Thoracic aorta endothelial cell (primary cell): ENCODE measurements around the gene DOCK2.

- CAGE, long polyA plus RNA = no peak
These were observed 614.4 kb downstream of the MAT2B start for GRCh38 chr5:164119800-164120233.

DNA sequence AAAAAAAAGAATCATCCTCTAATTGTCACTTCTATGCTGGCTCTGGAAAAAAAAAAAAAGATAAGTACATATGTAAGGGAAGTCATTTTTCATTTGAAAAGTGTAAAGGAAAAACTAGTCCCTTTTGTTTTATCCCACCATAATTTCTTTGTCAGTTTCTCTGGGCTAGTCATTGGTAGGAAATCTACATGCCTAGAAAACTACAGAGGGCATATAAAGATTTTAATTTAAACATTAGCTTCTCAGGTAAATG, 894.5 kb upstream of the TENM2 start:
- CAGE, long polyA plus RNA = no peak

DNA sequence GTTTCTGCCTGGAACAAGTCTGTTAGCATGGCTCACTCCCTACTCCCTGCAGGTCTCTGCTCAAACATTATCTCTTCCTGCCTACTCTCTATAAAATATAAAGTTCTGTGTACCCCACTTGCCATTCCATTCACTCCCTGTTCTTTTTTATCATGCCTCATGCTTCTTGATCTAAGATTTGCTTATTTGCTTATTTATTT, 337.0 kb downstream of the TENM2 start:
- CAGE, long polyA plus RNA = no peak

- CAGE, long polyA plus RNA = no peak
These were observed 347.5 kb upstream of the WWC1 start for GRCh38 chr5:167943947-167944439.

DNA sequence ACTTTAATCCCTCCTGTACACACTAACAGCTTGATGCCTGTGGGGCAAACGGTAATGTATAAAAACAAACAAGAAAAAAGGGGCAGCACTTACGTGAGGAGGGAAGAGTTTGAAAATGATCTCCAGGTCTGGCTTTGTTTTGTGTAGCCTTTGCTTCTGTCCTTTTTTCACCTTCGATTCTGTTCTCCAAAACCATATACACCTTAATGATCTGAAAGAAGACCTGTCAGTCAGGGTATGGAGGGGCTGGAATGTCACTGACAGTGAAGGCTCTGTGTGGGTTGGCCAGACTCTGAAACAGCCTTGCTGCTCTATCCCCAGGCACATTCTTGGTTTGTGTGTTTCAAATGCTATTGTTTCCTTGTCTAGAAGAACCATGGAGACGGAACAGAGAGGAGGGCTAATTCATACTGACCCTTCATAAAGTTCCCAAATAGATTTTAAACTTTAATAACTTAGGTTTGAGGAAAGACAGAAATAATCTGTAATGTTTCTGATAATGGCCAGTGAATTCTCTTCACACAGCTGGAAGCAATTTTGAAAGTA, 338.1 kb upstream of the WWC1 start:
- CAGE, long polyA plus RNA = no peak

DNA sequence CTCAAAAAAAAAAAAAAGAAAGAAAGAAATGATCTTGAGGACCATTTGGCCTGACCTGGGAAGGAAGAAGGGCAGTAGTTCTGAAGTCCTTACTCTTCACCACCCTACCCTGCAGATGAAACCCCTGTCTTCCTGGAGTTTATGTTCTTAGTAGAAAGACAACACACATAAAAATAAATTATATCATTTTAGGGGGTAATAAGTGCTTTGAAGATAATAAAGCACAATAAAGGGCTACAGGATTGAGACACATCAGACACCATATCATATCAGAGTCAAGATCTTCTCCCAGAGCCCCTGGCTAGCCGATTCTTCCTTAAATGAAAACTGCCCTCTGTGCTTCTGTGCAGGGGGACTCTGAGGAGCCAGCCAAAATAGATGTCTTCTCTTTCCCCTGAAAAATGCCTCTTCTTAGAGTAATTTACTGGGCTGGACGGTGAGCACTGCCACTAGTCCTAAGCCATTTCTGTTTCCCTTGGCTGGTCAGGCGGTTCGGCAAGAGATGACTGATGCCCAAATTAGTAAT, 203.8 kb upstream of the WWC1 start:
- CAGE, long polyA plus RNA = no peak

DNA sequence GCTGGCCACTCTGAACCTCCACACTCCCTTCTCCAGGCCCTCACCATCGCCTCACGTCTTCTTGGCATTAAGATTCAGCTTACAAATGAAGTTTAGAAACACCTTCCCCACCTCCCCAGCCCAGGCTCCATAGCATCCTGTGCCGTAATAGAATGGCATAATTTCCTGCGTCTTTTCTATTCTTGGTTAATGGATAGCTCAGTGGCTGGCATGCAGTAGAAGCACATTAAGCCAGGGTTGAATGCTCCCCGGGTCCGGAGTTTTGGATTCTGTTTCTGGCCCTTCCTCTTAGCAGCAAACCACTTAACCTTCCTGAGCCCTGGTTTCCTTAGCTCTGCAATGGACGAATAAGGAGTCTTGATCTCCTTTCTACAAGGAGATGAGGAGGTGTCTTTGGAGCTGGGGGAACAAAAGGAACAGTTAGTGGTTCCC, 13.9 kb downstream of the WWC1 start:
- CAGE, long polyA plus RNA = no peak

DNA sequence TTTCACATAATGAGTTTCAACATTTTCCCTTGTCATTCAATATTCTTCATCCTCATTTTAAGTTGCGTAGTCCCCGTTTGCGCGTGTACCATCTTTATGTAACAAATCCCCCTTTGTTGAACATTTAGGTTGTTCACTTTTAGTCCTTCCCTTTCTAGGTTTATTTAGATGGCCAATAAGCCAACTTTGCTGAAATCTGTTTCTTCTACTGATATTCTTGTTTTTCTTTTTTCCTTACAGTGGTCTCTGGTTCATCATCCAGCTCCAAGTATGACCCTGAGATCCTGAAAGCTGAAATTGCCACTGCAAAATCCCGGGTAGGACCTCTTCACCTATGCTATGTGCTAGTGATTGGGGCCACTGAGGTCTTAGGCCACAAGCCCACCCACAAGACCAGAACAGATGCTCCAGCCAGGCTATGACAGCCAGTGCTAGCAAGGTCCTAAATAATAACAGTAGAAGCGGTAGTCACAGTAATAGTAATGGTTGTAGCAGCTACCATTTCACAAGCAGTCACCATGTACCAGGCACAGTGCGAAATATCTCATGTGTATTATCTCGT, 88.7 kb upstream of the RARS1 start:
- CAGE, long polyA plus RNA = no peak

DNA sequence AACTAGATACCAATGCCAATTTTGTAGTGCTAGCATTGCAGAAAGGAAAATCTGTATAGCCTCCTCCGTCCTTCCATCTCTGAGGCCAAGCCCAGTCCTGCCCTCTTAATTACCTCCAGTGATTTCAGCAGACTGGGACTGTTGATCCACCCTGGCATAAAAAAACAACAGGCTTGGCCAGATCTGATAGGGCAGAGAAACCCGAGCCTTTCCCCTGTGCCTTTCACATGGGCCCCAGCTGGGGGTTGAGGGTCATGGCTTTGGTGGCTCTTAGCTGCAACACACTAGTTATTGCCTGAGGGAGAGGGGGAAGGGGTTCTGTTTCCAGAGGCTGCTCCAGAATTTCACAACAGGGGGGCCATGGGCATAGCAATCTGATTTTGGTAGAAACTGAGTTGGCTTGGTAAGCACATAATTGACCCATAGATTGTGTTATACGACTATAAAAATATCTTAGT, 21.2 kb upstream of the PANK3 start:
- CAGE, long polyA plus RNA = no peak

- CAGE, long polyA plus RNA = no peak
These were observed 87.1 kb upstream of the PANK3 start for GRCh38 chr5:168666170-168666736.

DNA sequence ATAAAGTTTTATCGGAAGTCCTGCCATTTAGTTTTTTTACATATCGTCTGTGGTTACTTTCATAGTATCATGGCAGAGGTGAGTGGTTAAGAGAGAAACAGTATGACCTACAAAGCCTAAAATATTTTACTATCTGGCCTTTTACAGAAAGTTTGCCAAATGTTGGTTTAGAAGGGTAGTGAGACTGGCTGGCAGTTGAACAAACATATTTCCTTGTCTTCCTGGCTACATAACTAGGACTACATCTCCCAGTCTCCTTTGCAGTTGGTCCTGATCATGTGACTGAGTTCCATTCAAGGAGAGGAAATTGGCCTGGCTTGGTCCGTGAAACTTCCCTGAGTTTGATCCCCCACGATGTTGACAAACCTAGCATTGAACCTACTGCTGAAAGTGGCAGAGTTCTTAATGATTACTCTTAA, 280.9 kb downstream of the SLIT3 start:
- CAGE, long polyA plus RNA = no peak

GRCh38 chr5:169636691-169637594, at the start of gene DOCK2:
TSS of gene DOCK2 (plus strand) at chr5:169637275.
- CAGE, long polyA plus RNA = no peak

GRCh38 chr5:169637595-169638275, 660 bp downstream of the DOCK2 start:
- CAGE, long polyA plus RNA = no peak

DNA sequence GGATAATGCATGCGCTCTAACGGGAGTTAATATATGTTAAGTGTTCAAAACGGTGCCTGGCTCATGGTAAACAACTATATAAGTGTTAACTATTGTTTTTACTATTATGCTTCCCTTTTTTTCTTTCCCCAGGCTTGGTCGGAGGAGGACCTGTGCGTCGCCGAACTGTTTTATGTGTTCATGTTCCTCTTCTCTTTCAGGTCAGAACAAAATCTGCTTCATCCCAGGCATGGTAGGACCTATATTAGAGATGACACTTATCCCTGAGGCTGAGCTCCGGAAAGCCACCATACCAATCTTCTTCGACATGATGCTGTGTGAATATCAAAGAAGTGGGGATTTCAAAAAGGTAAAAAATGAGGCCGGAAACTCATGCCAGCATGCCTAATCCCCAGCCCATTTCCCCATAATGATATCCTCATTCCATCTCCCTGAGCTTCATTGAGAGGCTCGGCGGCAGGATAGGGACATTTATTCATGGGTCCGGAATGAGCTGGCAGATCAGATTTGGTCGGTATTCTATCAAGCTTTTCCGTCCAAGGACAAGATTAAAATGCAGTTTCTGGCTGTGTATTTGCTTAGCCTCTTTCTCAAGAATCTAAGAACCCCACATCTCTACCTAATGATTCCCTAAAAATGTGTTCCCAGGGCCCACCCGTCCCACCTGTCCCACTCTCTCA, 38.6 kb upstream of the INSYN2B start:
- CAGE, long polyA plus RNA = no peak

DNA sequence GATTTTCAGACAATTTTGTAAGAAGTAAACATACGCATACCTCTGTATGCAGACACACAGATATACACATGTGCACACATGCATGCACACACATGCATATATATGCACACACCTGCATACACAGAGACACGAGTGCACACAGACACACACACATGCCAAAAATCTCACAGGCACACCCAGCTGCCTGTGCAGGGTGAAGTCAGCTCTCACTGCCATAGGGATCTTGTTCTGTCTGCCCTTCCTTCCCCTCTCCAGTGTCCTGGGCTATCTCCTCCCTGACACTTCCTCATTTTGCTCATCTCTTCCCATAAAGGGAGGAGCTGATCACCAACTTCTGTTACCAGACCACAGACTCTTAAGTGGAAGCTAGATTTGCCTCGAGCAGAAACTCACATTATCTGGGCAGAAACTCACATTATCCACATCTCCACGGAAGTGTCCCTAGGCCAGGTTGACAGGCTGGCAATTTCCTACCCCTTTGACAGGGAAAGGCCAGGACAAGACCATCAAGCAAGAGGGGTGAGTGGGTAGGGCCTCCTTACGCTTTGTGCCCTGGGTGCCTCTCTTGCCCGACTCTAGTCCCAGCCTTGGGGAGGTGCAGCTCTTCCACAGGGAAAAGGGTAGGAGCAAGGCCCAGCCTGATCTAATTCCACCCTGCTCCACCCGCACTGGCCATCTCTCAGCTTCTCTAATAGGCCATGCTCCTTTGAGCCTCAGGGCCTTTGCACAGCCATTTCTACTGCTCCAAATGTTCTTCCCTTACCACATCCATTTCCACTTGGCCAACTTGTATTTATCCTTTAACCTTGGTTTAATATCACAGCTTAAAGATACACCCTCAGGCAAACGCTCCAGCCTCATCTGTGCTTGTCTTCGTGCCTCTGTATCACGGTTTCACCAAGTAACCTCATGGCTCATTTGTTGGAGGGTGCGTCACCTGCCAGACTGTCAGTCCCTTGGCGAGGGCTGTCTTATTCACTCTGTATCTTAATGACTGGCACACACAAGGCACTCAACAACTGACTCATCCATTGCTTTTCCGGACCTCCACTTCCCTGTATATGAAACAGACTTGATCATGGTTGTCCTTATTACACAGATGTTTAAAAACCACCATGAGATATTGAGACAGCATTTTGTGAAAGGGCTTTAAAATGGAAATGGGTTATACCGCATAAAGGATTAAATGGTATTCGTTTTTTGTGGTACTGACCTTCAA, 28.4 kb downstream of the LCP2 start:
- CAGE, long polyA plus RNA = no peak

DNA sequence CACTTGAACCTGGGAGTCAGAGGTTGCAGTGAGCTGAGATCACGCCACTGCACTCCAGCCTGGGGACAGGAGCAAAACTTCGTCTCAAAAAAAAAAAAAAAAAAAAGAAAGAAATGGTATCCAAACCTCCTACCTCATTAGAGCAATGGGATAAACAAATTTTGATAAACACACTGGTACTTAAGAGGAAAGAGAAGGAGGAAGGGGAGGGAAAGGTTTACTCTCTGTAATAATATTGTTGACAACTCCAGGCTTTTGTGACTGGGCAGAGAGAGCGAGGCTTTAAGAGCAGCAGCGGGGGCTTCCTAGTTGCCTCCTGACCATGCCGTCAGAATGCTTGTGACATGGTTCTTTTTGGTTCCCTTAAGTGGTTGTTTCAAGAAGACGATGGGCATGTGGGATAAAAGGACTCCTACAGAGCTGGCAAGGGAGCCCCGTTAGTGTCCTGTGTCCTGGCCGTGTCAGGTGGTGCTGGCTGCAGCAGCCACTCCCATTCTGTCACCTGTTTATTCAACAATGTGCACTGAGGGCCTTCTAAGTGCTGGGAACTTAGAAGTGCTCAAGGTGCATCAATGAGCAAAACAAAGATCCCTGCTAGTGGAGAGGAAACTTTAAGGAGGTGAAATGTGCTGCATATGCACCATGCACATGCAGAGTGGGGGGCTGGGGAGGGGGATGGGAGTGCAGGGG, 19.8 kb downstream of the LCP2 start:
- CAGE, long polyA plus RNA = no peak

- CAGE, long polyA plus RNA = no peak
These were observed 3.1 kb upstream of the LCP2 start for GRCh38 chr5:170300687-170301055.

DNA sequence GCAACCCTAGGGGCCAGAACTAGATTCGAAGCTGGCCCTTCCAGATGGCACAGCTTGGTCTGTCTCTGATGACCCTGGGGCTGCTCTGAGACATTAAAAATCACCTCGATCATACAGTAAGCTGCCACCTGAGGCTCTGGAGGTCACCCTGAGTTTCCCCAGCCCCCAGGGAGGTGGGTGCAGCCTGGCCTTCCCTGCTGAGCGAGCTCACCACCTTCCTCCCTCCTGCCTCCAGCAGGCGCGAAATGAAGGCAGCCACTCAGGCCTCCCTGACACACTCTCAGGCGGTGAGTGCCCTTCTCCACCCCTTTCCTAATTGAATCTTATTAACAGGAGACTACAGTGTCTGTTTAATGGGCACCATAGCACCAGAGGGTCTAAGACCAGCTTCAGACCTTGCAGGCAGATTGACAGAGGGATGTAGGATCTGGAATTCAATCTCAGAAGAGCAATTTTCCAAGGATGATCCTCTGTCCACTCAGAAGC, 1.6 kb upstream of the KCNMB1 start:
- CAGE, long polyA plus RNA = no peak

DNA sequence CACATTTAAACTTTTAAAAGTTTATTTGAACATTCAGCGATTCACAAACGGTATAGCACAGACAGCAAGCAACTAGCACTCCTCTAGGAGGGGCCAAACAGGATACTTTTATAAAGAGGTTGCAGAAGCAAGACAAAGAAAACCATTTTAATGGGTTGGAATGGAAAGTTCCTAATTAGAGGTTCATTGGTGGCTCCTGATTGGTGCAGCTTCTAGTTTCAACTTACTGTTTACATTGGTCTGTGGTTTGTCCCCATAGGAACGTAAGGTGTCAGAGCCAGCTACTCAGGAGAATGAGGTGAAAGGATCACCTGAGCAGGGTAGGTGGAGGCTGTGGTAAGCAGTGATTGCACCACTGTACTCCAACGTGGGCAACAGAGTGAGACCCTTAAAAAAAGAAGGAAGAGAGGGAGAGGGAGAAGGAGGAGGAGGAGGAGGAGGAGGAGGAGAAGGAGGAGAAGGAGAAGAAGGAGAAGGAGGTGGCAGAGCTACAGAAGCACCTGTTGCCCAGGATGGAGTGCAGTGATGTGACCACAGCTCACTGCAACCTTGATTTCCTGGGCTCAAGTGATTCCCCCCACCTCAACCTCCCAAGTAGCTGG, 30.3 kb downstream of the KCNIP1 start:
- CAGE, long polyA plus RNA = no peak

- CAGE, long polyA plus RNA = no peak
These were observed 31.1 kb upstream of the GABRP start for GRCh38 chr5:170752132-170753195.